ENCODE results near the genes HPS5, LDHAL6A, UEVLD, IGSF22 and CSRP3.

DNA sequence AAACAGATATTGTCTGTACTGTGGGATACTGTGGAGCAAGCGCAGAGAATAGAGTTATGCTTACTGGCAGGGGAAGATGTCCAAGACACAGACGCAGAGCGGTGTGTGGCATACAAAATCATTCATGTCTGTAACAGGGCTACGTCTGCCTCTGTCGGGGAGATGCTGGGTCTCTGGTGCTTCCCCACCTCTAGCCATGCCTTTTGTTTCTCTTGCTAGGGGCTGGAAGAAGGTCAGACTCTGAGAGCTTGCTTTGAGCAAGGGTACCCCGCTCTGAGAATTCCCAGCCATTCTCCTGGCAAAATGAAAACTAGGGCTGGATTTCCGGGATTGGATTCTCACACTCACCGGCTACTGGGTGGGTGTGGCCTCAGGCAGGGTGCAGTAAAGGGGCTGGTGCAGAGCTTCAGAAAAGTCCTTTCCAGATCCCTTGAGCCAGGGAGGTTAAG is 2.8 kb upstream of the ABCC8 start:
- RRBS, result no CpG with 5 or more reads among the region's 8 CpGs

GRCh38 chr11:17533227-17533582 is 11.0 kb downstream of the USH1C start:
- RRBS, result no CpG with 5 or more reads among the region's 4 CpGs

- RRBS, result no CpG with 5 or more reads among the region's 4 CpGs
Measured at GRCh38 chr11:17541250-17542019, 2.8 kb downstream of the USH1C start.

- RRBS, result no CpG with 5 or more reads among the region's 17 CpGs
Measured at GRCh38 chr11:17687764-17688522, 31.4 kb upstream of the MYOD1 start.

DNA sequence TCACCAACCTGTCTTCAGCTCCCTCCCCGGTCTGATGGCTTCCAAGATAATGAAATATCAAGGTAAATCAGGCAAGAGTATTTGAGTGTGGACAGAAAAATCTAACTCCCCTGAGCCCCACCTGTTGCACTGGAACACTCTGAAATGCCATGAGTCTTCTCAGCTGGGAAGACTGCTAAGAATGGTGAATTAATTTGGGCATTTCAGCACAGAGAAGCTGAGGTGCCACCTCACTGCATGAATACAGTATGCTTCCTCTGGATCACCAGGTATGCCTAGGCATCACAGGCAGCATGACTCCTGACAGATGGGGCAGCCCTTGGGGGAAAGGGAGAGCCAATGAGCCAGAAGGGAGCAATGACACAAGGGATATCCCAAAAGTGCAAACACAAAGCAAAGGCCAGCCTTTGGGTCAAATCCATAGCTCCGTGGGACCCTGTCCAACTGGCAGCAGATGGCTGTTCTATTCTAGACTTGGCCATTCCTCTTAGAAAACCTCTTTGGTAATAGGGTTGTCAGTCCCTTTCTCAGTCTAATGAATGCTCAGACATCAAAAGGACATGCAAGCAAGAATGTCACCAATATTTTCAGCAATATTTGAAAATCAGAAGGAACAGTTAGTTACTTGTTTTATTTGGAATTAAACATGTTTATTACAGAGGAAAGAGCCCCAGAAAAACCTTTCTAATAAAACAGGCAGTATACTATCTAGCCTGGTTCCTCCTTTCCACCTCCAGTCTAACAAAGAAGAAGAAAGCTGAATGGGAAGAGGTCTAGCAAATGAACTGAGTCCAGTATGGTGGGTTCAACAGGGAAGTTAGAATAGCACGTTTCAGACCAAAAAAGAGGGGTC is 73.3 kb downstream of the SERGEF start:
- RRBS, result no CpG with 5 or more reads among the region's 3 CpGs

- RRBS, result no CpG with 5 or more reads among the region's 3 CpGs
Measured at GRCh38 chr11:18019823-18020582, 7.2 kb upstream of the SERGEF start.

DNA sequence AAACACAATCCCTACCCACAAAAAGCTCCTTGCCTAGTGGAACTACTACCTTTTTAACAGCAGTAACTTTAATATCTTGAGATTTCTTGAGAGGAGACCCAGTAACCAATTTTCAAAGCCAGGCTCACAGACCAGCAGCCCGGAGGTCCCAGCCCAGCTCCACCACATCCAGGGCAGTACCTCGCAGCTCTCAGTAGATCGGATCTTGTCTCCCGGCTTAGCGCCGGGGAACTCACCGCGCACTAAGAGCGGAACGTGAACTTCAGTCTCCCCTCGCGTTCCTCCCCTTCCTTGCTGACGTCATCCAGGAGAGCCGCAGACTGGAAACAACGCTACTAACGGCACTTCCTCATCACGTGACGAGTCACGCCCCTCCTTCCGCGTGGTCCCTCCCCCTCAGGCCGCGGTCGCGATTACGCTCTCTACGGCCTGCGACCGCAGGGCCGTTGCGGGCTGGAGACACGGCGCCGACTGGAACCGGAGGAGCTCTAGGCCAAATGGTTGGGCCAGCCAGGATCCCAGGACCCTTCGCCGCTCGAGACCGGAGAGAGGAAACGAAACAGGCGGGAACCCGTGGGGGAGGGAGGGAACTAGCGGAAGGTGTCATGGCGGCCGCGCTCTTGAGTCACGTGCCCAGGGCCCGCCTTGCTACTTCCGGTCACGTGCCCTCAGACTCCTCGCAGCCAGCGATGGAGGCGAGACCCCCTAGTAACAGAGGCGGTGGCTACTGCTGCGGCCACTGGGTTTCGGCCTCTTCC is at the start of gene HPS5:
Gene HPS5 (minus strand): TSS at position 244 of the 758 bp plus-strand sequence.
- RRBS, result 1% methylated on average over 15 of the region's 56 CpGs

DNA sequence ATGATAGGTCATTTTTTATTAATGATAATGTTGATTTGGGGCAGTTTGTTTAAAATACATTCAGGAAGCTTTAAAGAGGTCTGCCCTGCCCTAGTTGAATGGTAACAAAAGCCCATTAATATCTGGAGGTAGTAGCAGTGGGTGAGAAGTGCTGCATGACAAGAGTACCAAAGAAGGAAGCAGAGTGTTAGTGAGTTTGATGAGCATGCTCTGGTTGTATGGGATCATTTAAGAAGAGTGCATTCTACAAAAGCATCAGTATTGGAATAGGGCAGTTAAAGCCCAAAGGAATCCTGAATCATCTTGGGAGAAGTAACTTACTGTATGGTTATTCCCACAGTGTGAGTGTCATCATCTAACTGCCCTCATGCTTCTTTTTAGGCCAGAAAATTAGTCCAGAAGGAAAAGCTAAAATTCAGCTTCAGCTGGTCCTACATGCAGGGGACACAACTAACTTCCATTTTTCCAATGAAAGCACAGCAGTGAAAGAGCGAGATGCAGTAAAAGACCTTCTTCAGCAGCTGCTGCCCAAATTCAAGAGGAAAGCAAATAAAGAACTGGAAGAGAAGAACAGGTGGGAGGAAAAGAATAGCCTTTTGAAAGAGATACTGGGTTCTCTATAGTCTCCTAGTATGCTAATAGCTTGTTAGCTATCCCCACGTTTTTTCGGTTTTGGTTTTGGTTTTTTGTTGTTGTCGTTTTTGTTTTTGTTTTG is 13.2 kb downstream of the GTF2H1 start:
- RRBS, result no CpG with 5 or more reads among the region's 4 CpGs

- RRBS, result no CpG with 5 or more reads among the region's 2 CpGs
Measured at GRCh38 chr11:18392356-18392806, 2.0 kb upstream of the LDHA start.

DNA sequence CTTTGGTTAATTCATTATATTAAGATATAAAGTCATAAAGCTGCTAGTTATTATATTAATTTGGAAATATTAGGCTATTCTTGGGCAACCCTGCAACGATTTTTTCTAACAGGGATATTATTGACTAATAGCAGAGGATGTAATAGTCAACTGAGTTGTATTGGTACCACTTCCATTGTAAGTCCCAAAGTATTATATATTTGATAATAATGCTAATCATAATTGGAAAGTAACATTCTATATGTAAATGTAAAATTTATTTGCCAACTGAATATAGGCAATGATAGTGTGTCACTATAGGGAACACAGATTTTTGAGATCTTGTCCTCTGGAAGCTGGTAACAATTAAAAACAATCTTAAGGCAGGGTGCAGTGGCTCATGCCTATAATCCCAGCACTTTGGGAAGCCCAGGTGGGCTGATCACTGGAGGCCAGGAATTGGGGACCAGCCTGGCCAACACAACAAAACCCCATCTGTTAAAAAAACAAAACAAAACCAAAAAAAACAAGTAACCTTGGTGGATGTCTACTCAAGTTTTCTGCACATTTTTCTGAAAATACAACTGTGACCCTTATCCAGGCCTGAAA is 4.2 kb upstream of the LDHC start:
- RRBS, result no CpG with 5 or more reads among the region's 1 CpG

DNA sequence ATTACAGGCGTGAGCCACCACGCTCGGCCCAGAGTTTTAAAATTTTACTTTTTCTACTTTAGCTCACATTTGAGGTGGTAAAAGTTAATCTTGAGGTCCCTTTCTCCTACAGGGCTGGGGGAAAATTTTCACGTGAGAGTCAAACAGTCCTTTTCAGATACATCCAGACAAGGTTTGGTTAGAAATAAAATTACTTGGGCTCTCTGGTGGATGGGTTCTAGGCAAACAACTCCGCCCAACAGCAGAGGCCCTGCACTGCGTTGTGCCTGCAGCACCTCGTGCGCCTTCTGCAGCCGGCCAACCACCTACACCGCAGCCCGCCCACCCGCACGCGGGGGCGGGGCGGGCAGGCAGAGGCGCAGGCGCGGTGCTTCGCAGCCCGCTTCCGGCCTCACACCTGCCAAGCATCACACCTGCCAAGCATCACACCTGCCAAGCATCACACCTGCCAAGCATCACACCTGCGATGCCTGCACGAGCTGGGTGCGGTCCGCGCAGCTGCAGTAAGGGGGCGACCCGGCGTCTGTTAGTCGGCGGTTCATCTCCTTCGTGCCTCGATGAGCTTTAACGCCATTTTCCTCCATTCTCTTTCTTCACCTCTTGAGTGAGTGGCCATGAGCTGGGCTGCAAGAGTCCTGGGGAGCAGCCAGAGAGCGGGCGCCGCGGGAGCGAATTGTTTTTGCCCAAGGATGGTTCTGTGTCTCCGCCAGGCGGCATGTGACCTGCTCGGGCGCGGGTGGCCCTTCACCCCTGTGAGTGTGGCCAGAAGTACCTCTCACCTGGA is at the start of gene LDHAL6A:
Gene LDHAL6A (plus strand): TSS at position 382 of the 784 bp plus-strand sequence.
- RRBS, result 23% methylated on average over 15 of the region's 45 CpGs

DNA sequence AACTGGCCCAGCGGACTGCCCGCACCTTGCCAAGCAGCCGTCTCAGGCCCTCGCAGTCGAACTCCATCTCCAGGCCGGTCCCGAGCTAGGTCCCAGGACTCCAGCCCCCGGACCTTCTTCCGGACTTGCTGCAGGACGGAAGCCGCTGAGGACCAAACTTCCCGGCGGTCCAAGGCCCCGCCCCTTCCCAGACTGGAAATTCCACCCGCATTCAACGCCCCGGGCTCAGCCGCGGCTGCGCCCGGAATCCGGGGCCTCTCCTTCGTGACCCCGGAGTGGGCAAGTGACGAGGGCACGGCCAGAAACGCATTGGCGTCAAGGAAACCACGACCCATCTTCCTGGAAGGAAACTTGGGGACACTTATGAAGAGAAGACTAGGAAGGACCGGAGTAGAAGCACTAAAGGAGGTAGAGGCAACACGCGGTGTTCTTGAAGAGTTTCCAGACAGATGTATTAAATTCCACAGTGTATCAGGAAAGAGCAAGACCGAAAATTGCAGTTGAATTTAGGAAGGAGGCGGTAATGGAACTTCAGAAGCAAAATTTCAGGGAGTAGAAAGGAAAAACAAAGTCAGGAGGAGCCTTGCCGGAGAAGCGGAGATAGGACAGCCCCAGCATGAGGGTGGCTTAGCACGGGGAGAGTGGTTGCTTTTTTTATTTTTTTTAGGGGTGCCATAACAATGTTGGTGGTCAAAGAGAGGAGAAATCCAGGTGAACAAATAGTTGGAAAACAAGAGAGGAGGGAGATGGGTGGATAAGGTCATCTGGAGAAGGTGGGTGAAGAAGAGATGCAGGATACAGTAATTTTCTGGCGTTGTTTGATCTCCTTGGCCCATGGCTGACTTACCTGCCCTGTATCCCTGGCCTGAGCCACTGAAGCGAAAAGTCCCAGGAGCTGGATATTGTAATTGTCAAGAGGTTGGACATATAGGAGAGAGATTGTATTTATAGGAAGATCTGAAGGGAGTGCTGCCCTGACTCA is at the start of gene UEVLD:
Gene UEVLD (minus strand): TSS at position 147 of the 982 bp plus-strand sequence.
- RRBS, result 2% methylated on average over 14 of the region's 39 CpGs

- RRBS, result no CpG with 5 or more reads among the region's 7 CpGs
Measured at GRCh38 chr11:18672146-18672579, 26.4 kb upstream of the TMEM86A start.

- RRBS, result no CpG with 5 or more reads among the region's 7 CpGs
Measured at GRCh38 chr11:18725946-18726521, at the start of gene IGSF22. Gene IGSF22, minus strand, starts transcription at chr11:18726188.

- RRBS, result no CpG with 5 or more reads among the region's 6 CpGs
Measured at GRCh38 chr11:18749652-18750095, 23.7 kb upstream of the IGSF22 start.

GRCh38 chr11:19200269-19200888 is 1.4 kb downstream of the CSRP3 start:
- RRBS, result no CpG with 5 or more reads among the region's 5 CpGs

DNA sequence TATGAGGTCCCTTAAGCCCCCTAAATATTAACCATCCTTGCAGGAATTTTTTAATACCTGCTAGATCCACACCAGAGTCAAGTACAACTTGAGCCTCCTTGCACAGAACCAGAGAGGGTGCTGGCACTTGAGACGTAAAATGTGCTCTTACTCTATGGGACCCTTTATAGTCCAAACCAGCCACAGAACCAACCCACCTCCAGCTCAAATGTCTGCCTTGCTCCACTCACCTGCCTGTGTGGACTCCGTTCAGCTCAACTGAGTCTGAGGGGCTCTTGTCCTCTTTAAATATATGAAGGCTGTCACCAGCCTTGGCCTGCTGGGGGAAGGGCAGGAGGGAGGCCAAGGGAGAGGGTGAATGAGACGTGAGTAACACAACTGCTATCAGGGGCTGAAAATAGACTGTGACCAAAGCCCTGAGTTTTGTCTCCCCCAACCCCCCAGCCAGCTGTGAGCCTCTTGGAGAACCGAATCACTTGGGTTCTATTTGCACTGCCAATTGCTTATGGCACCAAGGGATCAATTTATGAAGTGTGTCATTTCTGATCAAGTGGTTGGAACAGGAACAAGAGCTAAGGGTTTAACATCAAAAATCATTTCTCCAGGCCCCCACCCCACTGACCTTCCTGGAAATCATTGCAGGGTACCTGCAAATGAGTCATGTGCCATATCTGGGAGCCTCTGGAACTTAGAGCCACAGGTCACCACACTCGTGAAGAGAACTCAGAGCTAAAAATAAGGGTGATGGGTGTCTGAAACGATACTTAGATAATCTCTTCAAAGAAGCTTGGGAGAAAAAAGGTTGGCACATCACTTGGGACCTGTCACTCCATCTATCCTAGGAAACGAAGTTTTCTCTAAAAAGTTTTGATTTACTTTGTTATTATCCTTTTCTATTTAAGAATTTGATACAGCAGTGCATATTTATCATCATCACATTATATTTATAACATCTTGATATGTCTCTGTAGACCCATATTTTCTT is at the start of gene CSRP3:
Gene CSRP3 (minus strand): TSS at position 260 of the 985 bp plus-strand sequence.
- RRBS, result no CpG with 5 or more reads among the region's 7 CpGs

- RRBS, result no CpG with 5 or more reads among the region's 17 CpGs
Measured at GRCh38 chr11:19234464-19235254, 6.1 kb downstream of the E2F8 start.

DNA sequence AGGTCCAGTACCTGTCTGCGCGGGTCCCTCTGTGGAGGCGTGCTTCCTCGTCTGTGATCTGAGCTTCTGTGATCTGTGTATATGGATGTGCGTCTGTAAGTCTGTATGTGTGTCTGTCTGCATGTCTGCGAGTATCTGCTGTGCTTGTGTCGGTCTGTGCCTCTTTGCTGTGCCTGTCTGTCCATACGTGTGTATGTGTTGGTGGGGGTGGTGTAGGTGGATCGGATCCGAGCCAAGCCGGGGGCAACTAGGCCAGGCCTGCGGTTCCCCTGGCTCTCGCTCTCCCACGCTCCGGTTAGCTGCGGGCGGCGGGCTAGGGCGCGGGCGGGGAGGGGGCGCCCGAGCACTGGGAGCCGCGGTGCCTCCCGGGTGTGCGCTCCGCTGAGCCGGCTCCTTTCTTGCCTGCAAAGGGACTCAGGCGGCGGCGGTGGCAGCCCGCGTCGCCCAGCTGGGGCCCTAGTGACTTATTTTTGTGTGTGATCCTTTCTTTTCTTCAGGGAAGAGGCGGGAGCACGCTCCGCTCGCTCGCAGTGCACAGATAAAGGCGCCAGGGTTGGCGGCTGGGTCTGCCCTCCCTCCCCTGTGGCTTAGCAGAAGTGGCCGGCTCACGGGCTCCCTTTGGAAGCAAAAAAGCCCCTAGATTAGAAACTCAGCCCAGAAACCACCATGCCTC is 105.5 kb upstream of the E2F8 start:
- RRBS, result 3% methylated on average over 16 of the region's 44 CpGs

DNA sequence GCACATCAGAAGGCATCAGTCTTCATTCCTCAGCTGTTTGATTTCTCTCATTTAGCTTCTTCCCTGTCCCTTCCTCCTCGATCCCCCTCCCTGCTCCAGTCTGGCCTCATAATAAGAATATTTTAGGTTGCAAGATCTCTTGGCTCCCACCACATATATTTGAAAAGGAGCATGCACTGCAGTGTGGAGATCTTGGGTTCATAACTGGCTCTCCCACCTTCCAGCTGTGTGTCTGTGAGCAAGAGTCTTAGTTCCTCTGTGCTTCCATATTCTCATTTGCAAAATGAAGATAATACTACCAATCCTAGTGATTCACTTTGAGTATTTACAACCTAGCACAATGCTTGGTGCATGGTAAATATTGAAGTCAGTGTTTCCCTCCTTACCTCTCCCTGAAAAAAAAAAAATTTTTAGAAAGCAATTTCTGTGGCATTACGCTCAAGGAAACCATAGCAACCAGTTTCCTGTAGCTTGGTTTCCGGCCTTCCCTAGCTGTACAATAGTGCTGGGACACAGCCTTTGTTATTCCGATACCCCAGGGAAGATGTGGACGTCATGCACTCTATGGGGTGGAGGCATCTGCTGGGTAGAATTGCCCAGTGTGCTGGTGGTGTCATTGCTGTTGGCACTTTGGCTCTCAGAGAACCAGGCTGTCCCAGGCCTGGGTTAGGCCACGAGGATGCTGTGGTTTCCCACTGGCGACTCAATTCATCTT is 36.4 kb upstream of the NAV2 start:
- RRBS, result no CpG with 5 or more reads among the region's 7 CpGs